ENCODE measurements around the gene BLMH.

DNA sequence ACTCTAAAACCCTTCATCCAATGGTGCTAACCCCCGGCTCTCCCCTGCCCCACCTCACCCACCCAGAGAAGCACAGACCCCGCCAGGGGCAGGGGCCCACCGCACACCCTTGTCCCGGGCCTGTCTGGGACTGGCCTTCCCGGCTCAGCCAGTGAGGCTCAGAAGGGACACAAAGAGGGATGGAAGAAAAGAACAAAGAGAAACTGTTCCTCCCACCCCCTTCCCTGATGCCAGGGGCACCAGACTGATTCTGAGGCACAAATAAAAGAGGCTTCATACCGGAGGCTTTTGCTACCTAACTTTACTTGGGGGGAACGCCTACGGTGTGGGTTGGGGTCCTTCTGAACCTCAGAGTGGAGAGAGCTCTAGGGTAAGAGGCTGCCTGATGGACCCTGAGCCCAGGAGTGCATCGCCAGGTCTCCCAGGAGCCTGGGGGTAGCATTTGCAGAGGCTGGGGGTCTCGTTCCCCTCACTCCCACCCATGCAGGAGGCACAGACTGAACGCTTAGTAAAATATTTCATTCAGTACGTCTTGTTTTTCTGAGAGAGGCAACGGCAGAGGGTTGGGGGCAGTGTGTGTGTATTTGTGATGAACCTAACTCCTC is 8.1 kb downstream of the CORO6 start:
- RRBS: 95% methylated on average over 3 of the region's 13 CpGs

GRCh38 chr17:29639191-29640091 is 16.7 kb upstream of the CORO6 start:
- RRBS: no CpG with 5 or more reads among the region's 7 CpGs

DNA sequence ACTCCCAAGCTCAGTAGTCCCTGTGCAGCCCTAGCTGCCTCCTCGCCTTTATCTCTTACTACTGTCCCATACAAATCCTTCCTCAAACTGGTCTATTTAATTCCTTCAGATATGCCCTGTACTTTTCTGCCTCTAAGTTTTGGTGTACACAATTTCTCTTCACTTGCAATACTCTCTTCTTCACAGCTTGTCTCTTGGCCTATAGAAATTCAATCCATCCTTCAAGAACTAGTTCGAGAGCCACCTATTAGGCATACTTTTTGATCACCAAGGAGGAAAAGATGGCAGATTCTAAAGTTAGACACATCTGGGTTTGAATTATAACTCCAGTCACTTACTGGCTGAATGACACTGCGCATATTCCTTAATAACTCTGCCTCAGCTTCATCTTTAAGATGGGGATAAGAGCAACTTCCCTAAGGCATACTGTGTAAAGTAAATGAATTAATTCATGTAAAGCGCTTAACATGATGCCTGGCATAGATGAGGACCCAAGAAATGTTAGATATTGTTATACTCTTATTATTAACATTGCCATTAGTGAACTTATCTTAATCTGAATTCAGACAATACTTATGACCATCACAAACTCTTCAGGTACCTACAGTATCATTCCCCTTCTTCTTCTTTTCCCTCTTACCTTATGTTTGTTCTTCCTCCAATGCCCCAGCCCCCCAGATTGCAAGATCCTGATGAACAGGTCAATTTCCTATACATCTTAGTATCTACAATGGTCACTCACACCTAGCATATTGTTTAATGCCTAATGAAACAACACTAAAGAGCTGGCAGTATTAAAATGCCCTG is 3.2 kb downstream of the SSH2 start:
- RRBS: no CpG with 5 or more reads among the region's 4 CpGs

DNA sequence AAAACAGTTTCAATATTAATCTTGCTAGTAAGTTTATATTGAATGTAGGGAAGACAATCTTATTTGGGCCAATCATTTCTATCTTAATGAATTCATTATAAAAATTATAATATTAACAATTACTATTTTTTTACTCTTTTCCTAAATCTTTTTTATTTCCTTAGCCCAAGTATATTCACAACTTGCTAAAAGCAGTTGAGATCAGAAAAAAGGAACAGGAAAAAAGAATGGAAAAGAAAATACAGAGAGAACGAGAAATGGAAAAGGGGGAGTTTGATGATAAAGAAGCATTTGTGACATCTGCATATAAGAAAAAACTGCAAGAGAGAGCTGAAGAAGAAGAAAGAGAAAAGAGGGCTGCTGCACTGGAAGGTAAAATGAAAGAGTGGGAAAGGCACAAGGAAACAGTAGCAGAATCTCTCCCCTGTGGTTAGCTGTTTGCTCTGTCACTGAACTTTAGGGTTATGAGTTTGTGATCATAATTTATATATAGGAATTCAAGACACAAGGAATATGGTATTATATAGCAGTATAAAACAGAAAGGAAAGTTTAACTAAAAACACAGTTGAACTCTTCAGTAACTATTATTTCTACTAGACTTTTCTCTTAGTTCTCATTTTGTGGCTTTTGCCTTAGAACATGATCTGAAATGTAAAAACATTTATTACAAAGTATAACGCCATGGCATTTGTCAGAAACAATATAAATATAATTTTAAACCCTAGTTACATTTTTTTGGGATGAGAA is 56.4 kb downstream of the SLC6A4 start:
- RRBS: no CpG with 5 or more reads among the region's 2 CpGs

DNA sequence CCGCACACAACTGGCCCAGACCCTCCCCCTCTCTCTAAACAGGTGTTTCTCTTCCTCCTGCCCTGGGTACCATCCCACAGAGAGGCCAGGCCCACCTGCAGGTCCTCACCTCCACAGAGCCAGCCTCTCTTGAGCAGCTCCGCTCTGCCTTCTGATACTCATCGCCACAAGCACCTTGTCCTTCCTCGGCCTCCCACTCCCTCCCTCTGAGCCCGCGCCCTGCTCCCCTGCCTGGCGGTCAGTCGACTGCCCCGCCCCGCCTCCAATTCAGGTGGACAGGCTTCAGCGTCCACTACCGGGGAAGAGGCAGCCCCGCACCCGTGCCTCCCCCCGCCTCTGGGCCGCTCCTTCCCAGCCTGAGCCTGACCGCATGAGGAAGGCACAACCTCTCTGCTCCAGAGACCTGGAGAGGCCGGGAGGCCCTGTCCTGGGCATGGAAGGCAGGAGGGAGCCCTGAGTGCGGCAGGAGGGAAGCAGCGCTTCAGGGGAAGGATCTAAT is 2.8 kb upstream of the SLC6A4 start:
- RRBS: no CpG with 5 or more reads among the region's 20 CpGs

- RRBS: 2% methylated on average over 41 of the region's 99 CpGs
These were observed at the start of gene BLMH for GRCh38 chr17:30291543-30292638. BLMH (minus strand) TSS chr17:30291944.

DNA sequence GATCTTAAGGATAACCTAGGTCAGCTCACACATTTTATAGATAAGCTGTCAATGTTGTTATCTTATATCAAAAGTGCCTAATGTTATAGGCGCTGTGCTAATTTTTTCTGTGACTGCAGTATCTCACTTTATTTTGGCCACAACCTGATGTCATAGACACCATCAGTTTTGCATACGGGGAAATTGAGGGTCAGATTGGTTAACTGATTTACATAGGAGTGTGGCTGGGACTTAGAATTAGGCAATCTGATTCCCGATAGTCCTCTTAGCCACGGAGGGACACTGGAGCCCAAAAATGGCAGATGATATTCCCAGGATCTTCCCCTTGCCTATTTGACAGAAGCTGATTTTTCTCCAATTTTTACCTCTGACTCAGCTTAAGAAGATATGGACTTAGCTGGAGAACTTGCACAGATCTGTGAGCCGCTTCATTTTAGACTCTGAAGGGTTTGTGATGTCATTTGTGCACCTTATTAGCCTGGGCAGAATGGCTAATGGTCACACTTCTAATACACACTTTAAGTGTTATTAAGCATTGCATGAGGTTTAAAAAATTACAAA is 1.4 kb downstream of the CPD start:
- RRBS: no CpG with 5 or more reads among the region's 5 CpGs

GRCh38 chr17:30381395-30381829 is 2.7 kb downstream of the CPD start:
- RRBS: no CpG with 5 or more reads among the region's 3 CpGs

- RRBS: no CpG with 5 or more reads among the region's 1 CpG
These were observed 44.7 kb downstream of the CPD start for GRCh38 chr17:30423315-30423865.

DNA sequence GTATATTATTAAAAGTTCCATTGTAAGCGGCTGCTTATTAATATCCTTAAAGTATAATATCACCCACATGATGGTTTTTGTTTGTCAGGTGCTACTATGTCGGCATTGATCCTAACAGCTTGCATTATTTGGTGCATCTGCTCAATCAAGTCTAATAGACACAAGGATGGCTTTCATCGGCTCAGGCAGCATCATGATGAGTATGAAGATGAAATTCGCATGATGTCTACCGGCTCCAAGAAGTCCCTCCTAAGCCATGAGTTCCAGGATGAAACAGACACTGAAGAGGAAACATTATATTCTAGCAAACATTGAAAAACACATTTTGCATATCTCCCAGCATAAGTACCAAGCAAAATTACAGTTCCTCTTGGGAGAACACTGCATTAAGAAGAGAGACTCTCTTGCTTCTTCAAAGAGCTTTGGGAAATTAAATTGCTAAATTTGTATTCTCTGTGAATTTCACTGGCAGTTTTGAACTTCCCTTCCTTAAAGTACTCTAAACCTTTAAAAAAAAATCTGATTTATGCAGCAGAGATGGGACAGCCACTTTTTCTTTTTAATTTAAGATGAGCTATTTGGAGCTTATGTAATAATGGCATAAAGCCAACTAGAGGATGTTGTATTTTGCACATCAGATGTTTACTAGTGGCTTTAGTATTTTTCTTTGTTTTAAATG is 12.6 kb upstream of the GOSR1 start:
- RRBS: no CpG with 5 or more reads among the region's 5 CpGs

GRCh38 chr17:30470738-30471365 is 6.4 kb upstream of the GOSR1 start:
- RRBS: no CpG with 5 or more reads among the region's 3 CpGs

DNA sequence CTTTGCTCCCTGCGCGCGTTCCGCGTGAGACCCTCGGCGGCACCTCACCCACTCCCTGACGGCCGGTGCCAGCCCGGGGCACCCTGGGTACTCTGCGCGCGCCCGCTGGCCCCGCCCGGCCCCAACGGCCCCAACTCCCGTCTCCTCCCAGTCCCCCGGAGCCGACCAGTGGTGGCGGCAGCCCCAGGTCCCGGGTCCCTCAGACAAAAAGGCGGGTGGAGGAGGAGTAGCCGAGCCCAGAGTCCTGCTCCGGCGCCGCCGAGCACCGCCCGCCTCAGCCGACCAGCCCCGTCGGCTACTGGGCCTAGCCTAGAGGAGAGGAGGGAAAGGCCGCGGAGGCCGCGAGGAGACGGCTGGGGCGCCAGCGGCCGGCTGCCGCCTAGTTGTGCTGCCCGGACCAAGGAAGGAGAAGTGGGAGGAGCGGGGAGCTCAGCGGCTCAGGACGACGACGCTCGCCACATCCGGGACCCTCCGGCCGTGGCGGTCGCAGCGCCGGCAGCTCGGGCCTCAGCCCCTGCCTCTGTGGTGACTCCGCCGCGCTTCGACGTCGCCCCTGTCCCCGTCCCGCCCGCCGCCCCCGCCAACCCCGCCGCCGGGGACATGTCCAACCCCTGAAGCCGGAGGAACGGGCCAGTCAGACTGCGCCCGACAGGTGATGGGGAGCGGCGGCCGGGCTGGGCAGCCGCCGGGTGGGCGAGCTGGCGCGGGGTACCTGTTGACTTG is 123.2 kb downstream of the GOSR1 start:
- RRBS: 4% methylated on average over 33 of the region's 83 CpGs

- RRBS: 1% methylated on average over 2 of the region's 48 CpGs
These were observed 116.6 kb downstream of the CRLF3 start for GRCh38 chr17:30707517-30708608.

GRCh38 chr17:30732235-30733013 is 92.1 kb downstream of the CRLF3 start:
- RRBS: no CpG with 5 or more reads among the region's 20 CpGs

DNA sequence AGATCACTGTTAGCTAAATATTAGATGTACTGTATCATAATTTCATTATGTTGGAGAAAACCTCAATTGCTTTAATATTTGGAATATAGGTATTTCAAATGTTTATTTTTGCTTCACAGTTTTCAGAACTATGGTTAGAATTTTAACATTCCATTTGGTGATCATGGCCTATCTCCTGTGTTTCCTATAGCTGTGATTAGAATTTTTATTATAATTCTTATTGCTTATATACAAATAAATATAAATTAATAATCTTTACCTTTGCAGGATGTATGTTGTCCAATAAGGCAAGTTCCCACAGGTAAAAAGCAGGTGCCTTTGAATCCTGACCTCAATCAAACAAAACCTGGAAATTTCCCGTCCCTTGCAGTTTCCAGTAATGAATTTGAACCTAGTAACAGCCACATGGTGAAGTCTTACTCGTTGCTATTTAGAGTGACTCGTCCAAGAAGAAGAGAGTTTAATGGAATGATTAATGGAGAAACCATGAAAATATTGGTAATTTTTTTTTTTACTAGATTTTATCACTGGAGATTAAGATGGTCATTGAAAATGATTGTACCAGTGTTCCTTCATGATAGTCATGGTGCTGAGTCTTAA is 55.8 kb downstream of the CRLF3 start:
- RRBS: no CpG with 5 or more reads among the region's 3 CpGs

DNA sequence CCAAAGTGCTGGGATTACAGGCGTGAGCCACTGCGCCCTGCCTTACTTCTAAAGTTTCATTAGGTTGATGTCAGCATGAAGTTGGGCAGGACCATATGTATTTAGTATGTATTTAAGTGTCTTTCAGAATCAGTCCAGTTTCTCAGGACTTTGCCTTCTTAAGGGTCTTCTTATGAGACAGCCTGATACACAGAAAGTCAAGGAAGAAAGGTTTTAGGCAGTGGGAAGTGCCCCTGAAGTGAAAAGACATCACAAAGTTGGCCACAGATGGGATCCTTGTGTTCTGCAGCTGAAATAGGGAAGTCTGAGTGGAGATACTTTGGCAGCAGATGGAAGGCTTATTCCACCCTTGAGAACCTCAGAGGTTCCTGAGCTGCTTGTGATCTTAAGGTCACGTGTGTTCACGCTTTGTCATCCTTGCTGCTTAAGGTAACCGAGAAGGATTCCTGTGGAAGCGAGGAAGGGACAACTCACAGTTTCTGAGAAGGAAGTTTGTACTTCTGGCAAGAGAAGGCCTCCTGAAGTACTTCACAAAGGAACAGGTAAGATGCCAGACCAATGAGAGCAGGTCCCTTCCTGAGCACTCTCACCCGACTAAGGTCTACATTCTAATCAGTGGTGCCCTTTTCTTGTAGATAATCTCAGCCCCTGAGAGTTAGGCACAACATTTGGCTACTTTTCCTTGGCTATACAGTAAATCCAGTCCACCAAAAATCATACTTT is 12.2 kb downstream of the ADAP2 start:
- RRBS: no CpG with 5 or more reads among the region's 7 CpGs

- RRBS: no CpG with 5 or more reads among the region's 15 CpGs
These were observed 17.4 kb downstream of the ADAP2 start for GRCh38 chr17:30939021-30939711.

- RRBS: no CpG with 5 or more reads among the region's 11 CpGs
These were observed 20.3 kb downstream of the RNF135 start for GRCh38 chr17:30991169-30991534.

- RRBS: no CpG with 5 or more reads among the region's 3 CpGs
These were observed 33.5 kb downstream of the NF1 start for GRCh38 chr17:31128298-31128680.